Mammary epithelial cell (primary cell): ENCODE measurements around a stretch of chr6.

DNA sequence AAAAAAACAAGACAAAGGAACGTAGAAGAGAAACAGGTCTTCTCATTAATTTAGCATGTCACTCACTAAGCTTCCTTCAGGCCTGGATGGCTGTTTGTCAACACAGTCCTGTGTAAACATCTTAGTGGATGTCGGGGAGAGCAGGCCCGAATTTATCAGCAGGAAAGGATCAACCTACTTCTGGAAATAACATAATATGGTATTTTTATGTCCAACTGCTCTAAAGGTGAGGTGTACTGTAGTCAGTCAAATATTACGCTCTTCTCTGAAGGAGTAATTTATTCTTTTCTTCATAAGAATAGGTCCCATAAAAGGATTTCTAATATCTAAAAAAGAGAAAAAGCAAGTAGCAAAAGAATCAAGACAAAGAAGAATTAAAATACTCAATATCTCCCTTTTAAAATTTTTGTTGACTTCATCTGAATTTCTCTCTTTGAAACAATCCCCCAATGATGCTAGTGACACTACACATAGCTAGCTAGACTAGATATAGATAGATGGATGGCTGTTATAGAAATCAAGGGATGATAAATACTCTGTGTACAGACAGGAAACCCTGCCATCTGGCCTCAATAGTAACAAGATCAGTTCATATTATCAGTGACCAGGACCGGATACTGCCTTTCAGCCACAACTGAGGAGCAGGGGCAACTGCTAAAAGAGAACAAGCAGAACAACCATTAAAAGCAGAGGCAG is 118.0 kb upstream of the FAM184A start:
- CAGE, long polyA plus RNA = no peak
- RRBS = no CpG with 5 or more reads among the region's 5 CpGs

DNA sequence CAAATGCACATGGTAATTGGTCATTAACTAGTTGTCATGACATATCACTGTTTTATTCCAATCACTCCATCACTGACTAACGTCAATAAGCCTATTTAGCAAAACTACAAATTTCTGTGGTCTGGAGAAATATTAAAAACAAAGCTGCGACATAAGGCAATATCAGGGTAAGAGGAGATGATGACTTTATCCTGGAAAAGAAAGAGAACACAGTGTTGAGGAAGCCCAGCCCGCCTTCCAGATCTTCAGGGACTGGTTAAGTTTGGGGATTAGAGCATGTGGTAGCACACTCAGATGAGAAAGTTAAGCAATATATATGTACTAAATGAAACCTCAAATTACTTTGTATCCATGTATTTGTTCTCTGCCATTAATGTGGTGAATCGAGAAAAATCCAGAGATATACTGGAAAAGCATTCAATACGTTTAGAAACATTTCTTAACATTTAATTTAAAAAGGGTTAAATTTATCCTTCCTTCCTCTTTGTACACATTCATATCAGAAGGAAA is 128.3 kb upstream of the FAM184A start:
- CAGE, long polyA plus RNA = no peak
- RRBS = no CpG with 5 or more reads among the region's 5 CpGs

- CAGE, long polyA plus RNA = no peak
- RRBS = no CpG with 5 or more reads among the region's 7 CpGs
These were observed 98.3 kb downstream of the MAN1A1 start for GRCh38 chr6:119251061-119251895.

DNA sequence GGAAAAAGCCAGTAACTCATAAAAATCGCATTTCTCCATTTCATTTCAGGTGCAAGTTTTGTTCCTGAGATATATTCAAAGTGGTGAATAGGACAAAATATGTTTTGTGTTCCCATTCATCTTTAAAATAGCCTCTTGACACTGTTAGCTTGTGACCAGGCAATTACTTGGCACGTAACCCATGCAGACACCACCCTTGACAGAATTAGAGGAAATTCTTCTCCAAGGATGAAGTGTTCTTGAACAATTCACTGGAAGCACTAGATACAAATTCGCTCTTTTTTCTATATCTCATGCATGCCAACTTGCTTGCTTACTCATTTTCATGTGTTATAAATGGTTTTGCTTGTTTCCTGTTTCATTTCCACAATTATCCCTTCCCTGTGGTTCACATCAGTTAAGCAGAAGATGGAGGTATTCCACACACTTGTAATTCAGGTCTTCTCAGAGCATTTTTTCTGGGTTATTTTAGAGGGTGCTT is 105.1 kb upstream of the MAN1A1 start:
- CAGE, long polyA plus RNA = no peak
- RRBS = no CpG with 5 or more reads among the region's 3 CpGs

- CAGE, long polyA plus RNA = no peak
- RRBS = no CpG with 5 or more reads among the region's 3 CpGs
These were observed 113.5 kb upstream of the MAN1A1 start for GRCh38 chr6:119463045-119463420.

DNA sequence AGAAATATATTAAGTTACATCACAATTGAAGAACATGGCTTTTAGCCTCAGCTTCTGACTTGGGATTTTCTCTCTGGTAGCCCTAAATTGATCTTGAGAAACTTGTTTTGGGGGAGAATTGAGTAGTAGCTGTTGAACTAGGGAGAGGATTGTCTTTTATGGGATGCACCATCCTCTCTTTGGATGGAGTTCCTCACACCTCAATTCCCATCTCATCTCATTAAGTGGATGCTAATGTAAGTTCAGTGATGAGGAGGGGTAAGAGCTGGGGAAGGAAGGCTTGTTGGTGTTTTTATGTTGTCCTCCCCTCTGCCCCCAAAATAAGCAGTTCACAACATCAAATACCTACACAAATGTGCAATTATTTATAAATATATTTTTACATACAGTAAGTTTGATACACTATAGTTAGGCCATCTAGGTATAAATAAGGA is 4.0 kb downstream of the GJA1 start:
- CAGE, long polyA plus RNA = no peak

DNA sequence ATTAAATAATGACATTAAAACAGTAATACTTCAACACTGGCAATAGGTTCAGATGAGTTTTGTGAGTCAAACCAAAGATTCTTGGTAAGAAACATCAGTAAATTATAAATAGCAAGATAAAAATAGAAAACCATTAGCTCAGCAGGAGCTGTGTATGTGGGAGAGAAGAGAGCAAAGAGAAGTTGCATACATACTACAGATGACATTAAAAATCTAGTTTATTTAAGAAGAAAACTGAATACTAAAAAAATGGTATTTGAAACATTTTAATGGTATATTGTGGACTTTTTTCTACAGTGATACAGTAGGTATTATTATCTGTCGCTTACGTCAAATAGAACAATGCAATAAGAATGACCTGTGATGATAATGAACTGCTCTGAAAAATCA is 149.2 kb downstream of the GJA1 start:
- CAGE, long polyA plus RNA = no peak
- RRBS = no CpG with 5 or more reads among the region's 2 CpGs

- CAGE, long polyA plus RNA = no peak
- RRBS = 63% methylated on average over 2 of the region's 30 CpGs
These were observed 251.2 kb downstream of the GJA1 start for GRCh38 chr6:121686579-121687069.

GRCh38 chr6:121849536-121850023 is 414.1 kb downstream of the GJA1 start:
- CAGE, long polyA plus RNA = no peak
- RRBS = no CpG with 5 or more reads among the region's 6 CpGs

- CAGE, long polyA plus RNA = no peak
- RRBS = no CpG with 5 or more reads among the region's 4 CpGs
These were observed 447.3 kb upstream of the HSF2 start for GRCh38 chr6:121952217-121952460.

DNA sequence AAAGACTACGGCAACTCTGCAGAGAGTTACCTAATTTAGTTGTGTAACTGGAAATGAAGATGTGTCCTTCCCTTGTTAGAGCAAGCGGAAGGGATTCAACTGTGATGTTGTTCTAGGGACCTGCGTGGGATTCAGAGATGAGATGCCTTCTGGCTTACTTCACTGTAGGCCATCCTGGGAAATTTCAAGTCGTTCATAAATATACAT is 370.9 kb upstream of the HSF2 start:
- CAGE, long polyA plus RNA = no peak
- RRBS = no CpG with 5 or more reads among the region's 4 CpGs

GRCh38 chr6:122470382-122470958 is 1.1 kb downstream of the SERINC1 start:
- CAGE, long polyA plus RNA = no peak
- RRBS = no CpG with 5 or more reads among the region's 7 CpGs

DNA sequence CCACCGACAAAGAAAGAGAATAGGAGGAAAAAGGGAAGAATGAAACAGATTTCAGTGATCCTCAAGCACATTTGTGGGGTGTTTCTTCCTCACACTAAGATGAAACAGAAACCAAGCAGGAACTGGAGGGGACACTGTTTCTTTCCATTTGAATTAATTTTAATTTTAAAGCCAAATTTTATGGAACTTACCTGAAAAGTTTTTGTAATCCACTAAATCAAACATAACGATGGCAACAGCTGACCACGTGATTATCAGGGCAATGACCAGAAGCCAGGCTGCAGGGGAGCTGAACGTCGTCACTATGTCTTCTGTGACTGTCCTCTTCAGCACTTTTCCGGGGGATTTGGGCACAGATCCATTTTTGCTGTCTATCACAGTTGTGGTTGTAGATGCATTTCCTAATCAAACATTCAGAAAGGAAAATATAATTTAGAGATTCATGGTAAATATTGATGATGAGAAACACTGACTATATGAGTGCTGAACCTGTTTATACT is 66.0 kb downstream of the TRDN start:
- CAGE, long polyA plus RNA = no peak
- RRBS = no CpG with 5 or more reads among the region's 6 CpGs

DNA sequence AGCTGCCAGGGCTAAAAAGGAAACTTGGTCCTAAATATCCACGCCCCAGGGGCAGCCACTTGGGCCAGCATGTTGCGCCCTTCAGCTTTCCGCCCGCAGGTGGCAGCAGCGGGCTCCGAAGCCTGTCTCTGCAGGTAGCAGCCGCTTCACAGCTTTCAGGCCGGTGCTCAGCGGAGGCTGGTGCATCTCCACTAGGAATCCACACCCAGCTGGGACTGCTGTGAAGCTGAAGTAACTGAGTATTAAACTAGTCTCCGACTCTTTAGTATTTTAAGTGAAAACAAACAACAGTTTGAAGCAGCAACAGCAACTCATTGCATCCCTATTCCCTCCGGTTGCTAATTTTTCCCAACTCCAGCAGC is 1.0 kb upstream of the NKAIN2 start:
- CAGE, long polyA plus RNA = no peak
- RRBS = no CpG with 5 or more reads among the region's 11 CpGs

DNA sequence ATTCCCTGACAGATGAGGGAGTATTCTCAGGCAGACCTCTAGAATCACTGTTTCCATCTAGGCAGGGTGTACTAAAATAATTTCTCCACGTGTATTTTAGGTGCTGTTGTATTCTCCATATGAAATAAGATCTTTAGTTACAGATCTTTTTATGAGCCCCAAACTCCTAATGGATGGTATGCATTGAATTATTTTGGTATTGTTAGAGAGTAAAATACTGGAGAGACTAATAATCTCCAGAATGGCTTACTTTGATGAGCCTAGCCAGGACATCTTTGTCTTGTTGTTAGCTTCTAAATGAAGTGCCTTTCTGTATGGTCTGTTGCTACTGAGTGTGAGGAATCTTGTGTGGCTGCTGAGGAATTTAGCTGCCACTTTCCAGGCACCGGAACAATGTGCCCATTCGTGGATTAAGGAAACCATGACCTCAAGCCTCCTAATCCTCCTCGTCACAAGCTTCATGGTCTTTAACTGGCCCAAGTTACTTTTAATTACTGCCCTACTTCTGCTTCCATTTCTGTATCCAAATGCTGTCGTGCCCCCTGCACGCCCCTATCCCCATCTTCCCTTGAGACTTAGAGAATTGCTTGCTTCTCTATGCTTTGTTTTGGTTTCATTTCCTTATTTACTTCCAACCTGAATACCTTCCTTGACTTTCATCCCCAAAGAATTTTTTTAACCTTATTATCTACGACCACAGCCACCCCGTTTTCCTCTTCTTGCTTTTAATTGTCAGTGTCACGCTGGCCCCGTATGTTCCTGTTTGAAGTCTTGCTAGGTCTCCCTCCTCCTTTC is 39.9 kb downstream of the RNF217 start:
- CAGE, long polyA plus RNA = no peak
- RRBS = no CpG with 5 or more reads among the region's 10 CpGs

DNA sequence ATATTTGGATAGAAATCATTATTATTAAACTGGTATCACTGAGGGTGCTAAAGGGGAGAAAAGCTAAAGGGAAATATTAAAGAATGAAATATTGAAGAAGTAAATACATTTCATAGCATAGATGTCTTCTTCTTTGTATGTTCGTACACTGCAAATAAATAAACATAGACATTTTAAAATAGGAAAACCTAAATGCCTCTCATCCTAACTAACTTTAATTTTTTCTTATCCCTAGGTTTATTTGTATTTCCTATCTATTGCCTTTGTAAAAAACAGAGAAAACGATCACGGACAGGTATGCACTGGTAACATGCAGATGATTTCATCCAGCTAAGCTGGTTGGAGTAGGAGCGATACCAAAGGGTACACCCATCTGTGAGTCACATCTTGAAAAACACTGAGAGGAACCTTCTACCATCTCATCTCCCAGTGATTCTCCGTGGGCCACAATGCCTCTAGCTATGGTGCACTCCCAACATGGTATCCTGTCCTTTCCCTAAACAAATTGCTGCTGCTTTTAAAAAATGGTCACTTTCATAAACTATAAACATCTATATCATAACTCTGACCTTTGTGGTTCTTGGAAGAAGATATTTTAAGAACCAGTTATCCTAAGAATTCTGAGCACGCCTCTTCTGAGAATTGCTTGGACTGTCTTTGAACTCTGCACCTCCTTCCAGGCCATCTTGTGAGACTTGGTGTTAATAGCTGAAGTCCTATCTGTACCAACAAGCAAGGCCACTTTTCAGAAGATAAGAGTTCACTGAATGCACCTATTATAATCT is 70.8 kb upstream of the TPD52L1 start:
- CAGE, long polyA plus RNA = no peak
- RRBS = no CpG with 5 or more reads among the region's 6 CpGs

DNA sequence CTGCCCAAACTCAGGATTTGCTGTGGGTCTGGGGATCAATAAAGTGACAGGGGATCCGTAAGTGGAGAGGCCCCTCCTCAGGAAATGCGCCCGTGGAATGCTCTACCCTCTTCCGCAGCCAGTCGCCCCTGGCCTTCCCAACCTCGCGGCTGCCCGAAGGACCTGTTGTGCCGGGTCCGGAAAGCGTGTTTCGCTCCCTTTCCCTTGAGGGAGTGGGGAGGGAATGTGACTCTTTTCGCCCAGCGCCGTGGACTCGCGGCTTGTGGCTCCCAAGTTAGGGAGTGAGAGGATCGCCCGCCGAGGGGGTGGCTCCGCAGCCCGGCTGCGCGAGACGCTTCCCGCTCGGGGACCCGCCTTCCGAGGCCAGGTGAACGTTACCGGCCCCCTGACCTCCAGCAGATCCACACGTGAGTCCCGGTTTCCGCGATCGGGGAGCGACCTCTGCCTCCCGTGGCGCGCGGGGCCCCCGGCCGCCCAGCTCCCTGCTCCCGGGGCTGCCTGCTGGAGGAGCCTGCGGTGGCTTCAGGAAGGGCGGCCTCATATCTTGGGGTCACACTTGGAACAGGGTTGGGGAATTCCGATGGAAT is 646 bp downstream of the TPD52L1 start:
- CAGE, long polyA plus RNA = no peak
- RRBS = 1% methylated on average over 20 of the region's 47 CpGs

DNA sequence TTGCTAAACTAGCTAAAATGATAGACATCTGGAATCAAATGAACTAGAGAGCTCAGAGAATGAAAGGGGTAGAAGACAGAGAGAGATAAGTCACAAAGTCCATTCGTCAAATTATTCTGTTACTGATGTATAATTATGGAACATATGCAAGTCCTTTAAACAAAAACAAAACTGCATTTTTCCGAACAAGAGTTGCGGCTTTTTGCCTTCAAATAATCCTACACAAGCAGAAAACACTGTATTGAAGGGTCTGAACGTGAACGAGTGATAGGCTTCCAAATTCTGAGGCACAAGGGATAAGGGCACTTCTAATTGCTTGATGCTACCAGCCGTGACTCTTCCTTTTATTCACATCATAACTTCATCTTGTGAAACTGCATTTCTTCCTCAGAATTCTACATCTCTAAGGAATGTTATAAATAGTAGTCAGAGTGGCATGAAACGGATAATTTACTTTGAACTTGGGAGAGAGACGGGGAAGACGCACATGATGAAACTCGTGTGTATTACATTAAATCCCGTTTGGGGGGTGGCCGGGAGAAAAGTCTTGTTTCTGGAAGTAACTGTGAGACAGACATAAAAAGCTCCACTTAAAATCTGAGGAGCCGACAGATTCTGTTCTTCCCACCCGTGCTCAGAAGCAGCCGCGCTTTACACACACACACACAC is 843 bp downstream of the HDDC2 start:
- CAGE, long polyA plus RNA = no peak
- RRBS = no CpG with 5 or more reads among the region's 16 CpGs

- CAGE, long polyA plus RNA = no peak
- RRBS = no CpG with 5 or more reads among the region's 26 CpGs
These were observed 44.7 kb upstream of the HDDC2 start for GRCh38 chr6:125346027-125347336.

DNA sequence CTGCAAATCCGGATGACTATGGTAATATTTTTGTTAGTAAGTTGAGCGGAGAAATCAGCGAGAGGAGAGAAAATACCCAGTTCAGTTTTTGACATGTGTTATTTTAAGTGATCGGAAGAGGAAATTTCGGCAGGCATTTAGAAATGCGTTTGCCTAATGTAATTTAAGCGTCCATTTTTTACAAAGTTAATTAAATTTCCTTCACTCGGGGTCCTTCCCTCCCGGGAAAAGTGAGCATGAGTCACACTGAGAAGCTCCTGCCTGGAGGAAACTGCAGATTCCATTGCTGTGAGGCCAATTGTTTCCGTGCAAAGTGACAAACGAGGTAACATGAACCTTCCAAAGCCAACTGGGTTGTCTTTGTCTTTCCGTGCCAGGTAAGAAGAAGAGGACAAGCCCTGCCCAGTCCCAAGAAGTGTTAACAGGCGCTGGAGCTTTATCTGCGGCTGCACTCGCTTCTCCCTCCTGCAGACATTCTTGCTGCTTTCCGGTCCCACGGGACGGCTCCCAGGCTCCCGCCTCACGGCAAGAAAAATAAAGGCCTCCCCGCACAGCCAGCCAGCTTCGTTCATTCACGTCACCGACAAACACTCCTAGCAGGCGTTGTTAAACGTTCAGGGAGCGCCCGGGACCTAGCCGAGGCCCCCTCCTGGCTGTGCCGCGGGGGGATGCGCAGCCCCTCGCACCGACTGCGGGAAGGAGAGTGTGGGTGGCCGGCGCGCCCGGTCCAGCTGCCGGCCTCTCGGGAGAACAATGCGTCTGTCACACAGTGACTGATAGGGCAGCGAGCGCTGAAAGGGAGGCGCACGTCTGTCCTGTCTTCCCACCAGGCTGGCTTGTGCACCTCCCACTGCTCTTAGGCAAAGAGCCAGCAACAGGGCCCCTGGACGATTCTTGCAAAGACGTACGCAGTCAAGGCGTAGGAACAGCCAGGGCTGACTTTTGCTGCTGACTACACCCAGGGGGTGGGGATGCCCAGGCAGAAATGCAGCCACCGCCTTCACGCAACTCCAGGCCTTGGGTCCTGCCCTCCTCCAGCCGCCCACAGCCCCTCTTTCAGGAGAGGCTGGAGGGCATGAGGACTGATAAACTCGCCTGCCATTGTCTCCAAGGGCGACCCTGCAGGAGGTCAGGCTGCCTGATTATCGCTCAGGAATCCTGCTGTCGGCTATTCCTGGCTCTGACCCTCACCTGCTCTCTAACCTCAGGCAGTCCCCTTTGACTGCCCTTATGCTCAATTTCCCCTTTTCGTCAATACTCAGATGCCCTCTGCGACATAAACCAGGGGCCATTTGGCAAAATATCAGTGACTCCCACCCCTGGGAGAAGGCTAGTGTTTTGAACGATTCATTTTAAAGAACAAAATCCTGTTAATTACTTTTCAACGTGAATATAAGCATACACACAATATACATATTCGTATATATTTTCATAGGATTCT is 61.7 kb upstream of the HDDC2 start:
- CAGE, long polyA plus RNA = no peak
- RRBS = 1% methylated on average over 7 of the region's 62 CpGs